Left ventricle myocardium (tissue), 1 donor: ENCODE measurements around the genes MRPS18C and WDFY3.

GRCh38 chr4:82372396-82373370 is 1.1 kb downstream of the HNRNPD start:
- PRO-cap, result no peak

DNA sequence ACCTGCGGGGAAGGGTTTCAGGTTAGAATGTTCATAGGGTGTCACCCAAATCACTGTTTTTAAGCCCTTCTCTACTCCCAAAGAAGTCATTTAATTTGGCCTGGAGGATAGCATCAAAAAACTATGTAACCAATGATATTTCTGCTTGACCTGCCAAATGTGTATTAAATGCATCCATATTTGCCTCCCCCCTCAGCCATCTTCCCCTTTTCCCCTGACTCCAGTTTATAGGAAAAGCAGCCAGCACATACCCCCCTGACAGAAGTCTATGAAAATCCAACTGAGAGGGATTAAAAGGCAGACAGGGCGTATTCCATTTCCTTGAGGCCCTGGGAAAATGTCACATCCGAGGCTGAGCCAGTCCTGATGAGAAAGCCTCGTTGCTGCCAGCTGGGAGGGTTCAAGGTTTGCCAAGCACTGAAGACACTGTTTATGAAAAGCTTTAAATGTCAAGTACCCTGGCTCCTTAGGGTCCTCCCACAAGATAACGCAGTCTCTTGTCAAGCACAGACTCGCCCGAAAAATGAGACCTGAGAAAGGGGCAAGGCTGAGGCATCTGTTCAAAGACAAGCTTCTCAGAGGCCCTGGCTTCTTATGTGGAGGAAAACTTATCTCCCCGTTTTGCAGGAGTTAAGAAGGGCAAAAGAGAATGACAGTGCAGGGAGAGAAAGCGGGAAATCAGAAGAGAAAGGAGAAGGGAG is 44.9 kb downstream of the SCD5 start:
- PRO-cap, result no peak

DNA sequence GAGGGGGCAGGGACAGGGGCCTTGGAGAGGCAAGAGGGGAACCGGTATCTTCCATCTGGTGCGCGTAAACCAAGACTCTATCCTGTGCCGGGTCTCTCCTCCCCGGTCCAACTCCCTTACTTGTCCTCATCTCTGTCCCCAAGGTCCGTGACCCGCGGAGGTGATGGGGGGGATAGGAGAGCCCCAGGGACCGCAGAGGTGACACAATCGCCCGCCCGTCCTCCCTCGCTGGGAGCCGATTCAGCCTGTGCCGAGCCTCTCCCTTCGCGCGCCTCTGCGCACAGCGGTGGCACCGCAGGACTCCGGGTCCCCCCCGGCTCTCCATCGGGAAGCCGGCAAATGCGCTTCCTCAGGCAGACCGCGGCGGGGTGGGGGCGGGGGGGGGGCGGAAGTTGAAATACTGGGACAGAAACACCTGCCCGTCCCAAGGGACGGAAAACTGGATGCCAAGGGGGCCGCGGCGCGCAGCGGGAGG is 848 bp downstream of the SCD5 start:
- PRO-cap, result no peak

DNA sequence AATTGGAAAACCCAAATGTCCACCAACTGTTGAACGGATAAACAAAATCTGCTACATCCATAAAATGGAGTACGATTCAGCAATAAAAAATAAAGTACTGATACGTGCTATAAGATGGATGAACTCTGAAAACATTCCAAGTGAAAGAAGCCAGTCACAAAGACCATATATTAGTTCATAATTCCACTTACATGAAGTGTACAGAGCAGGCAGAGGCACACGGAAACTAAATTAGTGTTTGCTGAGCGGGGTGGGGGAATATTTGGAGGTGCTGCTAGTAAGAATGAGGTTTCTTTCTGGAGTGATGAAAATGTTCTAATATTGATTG is 1.6 kb upstream of the THAP9 start:
- PRO-cap, result no peak

DNA sequence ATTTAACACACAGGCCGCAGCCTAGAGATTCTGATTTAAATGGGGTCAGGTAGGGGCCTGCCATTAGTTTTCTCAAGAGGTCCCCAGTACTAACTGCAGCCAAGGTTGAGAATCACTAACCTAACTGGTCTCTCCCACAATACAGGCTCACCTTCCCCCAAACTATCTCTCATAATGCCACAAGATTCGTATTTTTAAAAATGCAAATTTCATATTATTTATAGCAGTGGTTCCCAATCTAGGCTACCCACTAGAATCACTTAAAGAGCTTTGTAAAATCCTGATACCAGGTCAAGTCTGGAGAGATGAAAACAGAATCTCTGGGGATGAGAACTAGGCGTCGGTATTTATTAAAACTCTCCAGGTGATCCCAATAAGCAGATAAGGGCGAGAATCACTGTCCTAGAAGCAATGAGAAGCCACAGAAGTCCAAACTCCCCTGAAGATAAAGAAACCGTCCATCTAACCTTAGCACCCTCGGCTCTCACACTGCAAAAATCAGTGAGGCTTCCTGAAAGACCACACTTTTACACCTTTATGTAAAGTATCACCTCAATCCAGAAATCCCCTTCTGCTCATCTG is 41.9 kb downstream of the LIN54 start:
- PRO-cap, result no peak

GRCh38 chr4:82984151-82985035 is 26.2 kb downstream of the LIN54 start:
- PRO-cap, result no peak

GRCh38 chr4:83356977-83357622 is 22.5 kb upstream of the HPSE start:
- PRO-cap, result no peak

- PRO-cap, result bidirectional peak, plus-strand start at chr4:83456058, minus-strand start at chr4:83455843
These were observed at the start of gene MRPS18C for GRCh38 chr4:83455695-83456308. Gene MRPS18C, plus strand, starts transcription at chr4:83456058.

GRCh38 chr4:83538297-83539263 is 2.7 kb downstream of the GPAT3 start:
- PRO-cap, result no peak

DNA sequence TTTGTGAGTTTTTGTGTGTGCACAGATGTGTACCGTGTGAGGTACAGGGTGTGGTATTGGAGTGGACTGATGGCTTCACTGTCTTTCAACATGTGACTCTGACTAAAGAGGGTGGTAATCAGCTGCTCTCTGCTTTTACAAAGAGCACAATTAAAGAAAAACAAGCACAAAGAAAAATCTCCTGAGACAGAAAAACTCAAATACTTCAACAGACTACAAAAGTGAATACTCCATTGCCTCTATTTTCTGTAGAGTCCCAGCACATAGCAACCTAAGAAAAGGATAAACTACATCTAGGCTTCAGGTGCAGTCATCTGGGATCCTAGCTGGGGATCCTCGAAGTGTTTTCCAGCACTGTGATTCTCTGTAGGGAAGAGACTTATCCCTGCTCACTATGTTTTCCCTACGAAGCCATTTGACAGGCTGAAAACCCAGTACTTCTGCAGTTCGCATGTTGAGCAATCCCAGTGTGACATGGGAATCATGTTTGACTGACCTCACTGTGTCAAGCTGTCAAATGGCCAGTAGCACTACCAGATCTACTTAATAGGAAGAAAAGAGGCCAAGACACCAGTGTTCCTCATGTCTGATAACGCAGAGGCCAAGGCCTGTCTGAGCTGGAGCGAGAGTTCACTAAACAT is 100.4 kb downstream of the CDS1 start:
- PRO-cap, result no peak

DNA sequence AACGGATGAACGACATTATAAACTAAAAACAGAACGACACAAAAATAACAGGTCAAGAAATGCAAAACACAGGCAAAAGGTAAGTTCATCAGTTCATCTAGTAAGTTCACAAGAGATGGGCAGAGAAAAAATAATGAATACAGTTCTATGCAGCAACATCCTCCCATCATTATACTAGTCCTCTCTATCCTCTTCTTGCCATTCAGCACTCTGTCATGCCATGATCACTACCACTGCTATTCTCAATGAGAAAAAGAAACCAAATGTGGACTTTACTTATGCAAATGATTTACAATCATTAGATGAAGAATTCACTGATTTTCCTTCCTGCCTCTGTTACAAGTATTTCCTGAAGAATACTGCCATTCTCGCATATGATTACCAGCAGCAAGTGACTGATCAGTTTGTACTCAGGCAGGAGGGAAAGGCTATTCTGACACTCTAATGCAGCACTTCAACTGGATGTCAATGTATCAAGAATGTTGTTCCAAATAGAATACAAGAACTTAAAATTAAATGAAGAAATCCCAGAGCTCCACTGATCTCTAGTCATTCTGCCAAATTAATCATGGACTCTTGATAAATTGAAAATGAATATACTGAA is 50.3 kb downstream of the WDFY3 start:
- PRO-cap, result no peak

DNA sequence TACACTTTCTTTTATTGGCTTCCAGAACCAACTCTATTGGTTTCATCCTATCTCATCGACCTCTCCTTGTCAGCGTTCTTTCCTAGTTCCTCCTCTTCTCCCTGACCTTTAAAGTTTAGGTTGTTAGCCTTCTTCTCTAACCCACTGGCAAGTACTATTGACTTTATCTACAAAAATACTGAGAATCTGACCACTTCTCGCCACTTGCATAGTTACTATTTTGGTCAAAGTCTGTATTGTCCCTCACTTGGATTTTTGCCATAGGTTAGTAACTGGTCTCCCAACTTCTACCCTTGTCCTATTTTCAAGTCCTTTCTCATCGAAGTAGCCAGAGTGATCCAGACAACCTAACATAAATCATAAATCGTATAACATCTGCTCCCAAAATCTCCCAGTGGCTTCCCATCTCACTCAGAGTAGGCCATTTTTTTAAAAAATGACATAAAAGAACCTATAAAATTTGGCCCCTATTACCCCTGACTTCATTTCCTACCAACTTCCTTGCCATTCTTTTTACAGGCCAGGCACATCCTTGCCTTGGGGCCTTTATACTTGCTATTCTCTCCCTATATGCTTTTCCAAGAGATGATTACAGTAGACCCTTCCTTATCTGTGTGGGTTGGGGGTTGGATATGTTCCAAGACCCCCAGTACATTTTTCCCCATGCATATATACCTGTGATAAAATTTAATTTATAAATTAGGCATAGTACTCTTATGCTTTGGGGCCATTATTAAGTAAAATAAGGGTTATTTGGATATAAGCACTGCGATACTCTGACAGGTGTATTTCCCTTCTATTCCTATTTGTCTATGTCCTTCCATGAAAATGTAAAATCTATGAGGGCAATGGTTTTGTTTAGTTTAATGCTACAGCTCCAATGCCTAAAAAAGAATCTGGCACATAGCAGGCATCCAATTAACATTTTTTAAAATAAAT is 28.9 kb downstream of the WDFY3 start:
- PRO-cap, result no peak

GRCh38 chr4:84966514-84967633 is at the start of gene WDFY3:
Gene WDFY3, minus strand, starts transcription at chr4:84966690.
- PRO-cap, result bidirectional peak, plus-strand start at chr4:84966840, minus-strand start at chr4:84966668; unidirectional peak, minus-strand start at chr4:84967243

- PRO-cap, result no peak
These were observed 354.5 kb downstream of the ARHGAP24 start for GRCh38 chr4:85829222-85830112.

- PRO-cap, result no peak
These were observed 430.8 kb downstream of the MAPK10 start for GRCh38 chr4:85928805-85929663.

DNA sequence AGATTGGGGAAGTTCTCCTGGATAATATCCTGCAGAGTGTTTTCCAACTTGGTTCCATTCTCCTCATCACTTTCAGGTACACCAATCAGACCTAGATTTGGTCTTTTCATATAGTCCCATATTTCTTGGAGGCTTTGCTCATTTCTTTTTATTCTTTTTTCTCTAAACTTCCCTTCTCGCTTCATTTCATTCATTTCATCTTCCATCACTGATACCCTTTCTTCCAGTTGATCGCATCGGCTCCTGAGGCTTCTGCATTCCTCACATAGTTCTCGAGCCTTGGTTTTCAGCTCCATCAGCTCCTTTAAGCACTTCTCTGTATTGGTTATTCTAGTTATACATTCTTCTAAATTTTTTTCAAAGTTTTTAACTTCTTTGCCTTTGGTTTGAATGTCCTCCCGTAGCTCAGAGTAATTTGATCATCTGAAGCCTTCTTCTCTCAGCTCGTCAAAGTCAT is 284.9 kb downstream of the MAPK10 start:
- PRO-cap, result no peak

GRCh38 chr4:86331335-86331952 is 28.4 kb downstream of the MAPK10 start:
- PRO-cap, result no peak

DNA sequence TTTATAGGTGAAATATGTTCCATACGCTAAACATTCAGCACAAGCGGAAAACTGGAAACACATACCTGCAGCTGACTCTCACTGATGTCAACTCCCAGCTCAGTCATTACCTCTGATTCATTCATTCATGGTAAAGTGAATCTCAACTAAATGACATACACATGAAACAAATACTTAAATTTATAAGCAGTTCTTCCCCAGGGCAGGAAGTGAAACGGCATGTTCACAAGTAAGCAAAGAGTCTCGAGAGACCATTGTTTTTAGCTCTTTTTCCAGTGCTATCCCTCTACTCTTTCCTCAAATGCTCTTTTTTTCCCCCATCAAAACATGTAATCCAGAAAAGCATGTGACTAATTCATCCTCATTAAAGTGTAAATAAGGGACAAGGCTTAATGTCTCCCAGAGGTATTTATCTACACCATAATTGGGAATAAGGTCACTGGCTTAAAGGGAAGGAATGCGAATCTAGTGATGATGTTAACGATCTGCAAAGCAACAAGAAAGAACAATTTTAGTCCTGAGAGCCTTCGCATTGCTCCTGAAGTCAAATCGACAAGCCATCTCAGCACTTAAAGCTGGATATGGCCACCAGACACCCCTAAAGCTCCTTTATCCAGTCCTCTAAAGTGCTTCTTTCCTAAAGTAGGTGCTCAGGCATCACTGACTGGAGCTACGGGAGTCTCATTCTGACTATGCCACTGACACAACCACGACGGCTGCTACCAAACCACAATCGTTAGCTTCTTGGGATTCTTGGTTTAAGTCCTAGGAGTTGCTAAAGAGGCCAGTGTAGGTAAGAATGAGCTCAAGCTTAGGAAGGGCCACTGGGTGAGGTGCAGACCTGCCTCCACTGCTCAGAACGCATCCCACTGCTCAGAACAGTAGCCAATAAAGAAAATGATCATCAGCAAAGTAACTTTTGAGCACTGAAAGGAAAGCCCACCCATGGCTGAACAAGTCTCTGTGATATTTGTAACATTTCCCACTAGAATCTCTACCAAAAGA is 1.2 kb downstream of the SLC10A6 start:
- PRO-cap, result no peak

GRCh38 chr4:86849872-86850172 is 638 bp upstream of the SLC10A6 start:
- PRO-cap, result no peak

- PRO-cap, result no peak
These were observed 4.2 kb upstream of the C4orf36 start for GRCh38 chr4:86896482-86896748.